Measurements from ENCODE around the gene UNCX.

- RRBS: no CpG with 5 or more reads among the region's 8 CpGs
Observed at GRCh38 chr7:842448-843079, 10.3 kb downstream of the SUN1 start.

- RRBS: 96% methylated on average over 6 of the region's 29 CpGs
Observed at GRCh38 chr7:847749-848194, 15.5 kb downstream of the SUN1 start.

DNA sequence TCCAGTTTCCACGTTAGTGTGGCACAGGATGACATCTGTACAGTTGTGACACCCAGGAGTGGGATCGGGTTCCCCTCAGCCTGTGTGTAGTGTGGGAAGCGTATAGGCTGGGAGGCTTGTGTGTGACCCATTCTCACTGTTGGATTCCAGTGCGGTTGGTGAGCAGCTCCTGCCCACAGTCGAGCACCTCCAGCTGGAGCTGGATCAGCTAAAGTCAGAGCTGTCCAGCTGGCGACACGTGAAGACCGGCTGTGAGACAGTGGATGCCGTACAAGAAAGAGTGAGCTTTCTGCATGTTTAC lies 18.7 kb upstream of the GET4 start:
- RRBS: no CpG with 5 or more reads among the region's 9 CpGs

GRCh38 chr7:881122-881930 lies 5.0 kb downstream of the GET4 start:
- RRBS: no CpG with 5 or more reads among the region's 18 CpGs

DNA sequence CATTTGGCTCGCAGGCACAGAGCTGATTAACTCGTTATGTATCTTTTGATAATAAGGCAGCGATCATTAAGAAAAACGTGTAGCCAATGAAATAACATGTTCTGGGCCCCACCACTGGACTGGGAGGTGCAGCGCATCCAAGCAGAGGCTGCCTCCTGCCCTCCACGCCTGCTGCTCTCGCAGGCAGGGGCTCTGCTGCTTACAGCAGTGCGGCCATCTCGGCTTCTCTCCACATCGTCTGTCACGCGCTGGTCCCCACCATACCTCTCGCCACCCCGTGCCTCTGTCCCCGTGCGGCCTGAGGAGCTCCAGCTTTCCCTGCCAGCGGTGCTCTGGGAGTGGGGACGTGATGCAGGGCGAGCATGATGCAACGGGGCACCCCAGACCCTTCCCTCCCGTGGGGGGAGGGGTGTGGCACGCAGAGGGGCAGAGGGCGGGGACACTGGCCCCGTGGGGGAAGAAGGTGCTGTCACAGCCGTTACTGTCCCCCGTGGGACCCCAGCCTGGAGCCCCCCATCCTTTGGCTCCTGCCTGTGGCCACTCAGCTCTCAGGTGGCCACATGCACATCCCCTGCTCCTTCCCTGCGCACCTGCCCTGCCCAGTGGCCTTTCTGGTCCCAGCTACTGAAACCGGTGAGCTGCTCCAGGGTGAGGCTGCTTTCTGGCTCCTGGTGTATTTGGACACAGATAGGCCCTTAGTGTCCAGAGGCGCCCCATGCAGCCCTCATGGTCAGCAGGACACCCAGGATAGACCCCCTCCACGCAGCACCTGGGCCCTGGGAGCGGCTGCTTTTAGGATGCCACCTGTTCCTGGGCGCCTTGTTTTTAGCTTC lies 9.0 kb downstream of the GET4 start:
- RRBS: no CpG with 5 or more reads among the region's 32 CpGs

DNA sequence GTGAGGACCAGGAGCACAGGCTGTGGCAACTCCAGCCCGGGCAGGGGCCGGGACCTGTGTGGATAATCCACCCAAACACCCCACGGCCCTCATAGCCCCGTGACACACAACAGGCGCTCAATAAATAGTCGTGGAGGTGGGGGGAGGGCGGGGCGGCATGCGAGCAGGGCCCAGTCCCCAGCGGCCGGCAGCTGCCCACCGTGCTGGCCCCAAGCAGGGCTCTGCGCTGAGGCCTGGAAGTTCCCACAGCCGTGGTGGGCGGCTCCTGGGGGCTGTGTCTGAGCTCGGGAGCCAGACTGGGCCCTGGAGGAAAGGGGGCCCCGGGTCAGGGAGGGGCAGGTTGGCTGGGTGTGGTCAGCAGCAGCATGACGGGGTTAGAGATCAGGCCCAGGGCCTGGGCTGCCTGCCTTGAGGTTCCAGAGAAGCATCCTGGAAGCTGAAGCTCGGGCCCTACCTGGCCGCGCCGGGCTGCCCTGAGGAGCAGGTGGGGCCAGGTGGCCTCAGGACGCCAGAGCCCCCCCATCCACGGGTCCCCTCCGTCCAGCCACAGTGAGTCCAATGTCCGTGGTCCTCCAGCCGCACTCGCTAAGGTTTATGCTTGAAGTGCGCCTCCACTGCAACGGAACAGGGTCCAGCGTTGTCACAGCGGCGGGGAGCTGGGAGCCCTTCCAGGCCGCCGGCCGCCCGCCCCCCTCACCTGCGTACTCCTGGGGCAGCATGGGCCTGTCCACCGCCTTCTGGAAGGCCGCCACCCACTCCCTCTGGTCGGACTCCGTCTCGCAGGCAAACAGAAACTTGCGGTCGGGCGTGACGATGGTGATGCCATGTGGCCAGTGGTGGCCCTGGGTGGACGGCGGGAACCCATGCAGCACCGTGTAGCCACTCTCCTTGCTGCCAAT lies 22.2 kb downstream of the GET4 start:
- RRBS: no CpG with 5 or more reads among the region's 50 CpGs

DNA sequence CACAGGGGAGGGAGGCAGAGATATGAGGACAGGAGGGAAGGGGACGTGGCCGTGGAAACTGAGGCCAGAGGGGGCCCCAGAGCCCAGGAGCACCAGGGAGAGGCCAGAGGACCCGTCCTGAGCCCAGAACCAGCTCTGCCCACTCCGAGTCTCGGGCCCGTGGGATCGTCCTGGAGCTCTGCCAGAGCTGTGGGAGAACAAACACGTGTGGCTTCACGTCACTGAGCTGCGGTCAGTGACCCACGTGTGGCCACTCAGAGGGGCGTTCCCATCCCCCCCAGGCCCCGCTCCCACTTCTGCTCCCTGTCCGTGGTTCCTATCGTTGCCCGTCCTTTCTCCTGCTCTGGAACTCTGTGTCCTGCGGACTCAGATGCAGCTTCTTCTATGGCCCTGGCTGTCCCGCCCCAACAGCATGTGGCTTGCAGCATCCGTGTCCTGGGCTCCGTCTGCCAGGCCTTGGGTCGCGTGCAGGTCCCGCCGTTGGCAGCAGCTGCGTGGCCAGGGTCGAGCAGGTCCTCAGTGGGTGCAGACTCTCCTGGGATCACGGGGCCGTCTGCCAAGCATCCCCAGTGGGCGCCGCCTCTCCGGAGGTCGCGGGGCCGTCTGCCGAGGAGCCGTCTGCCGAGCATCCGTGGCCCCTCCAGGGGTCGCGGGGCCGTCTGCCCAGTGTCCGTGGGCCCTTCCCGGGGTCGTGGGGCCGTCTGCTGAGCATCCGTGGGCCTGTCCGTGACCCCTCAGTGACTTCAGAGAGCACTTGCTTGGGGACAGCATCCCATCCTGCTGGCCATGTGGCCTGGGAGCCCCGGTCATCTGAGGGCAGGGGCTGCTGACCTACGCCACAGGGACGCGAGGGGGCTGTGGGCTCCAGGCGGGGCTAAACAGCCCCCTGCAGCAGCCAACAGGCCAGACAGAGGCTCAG lies 31.2 kb downstream of the GET4 start:
- RRBS: no CpG with 5 or more reads among the region's 52 CpGs

DNA sequence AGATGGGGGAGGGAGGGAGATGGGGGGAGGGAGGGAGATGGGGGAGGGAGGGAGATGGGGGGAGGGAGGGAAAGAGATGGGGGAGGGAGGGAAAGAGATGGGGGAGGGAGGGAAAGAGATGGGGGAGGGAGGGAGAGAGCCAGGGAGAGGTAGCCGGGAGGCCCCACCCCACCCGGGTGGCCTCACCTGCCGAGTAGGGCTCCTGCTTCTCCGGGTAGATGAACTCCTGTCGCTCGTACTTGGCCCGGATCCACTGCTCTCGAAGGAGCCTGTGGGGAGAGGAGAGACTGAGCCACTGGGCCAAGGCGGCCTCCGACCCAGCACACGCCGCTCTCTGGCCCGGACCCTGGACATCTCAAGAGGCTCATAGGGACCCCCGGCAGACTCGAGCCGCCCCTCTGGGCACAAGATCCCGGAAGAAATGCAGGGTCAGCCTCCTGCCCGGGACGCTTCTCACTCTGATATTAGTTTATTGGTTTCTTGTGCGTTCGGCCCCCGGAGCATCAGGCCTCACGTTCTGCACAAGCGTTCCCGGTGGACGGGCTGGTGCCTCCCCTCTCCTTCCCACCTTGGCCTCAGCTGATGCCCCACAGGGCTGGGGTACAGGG lies 34.6 kb downstream of the ADAP1 start:
- RRBS: 68% methylated on average over 8 of the region's 26 CpGs

- RRBS: no CpG with 5 or more reads among the region's 22 CpGs
Observed at GRCh38 chr7:946545-947148, 7.8 kb downstream of the ADAP1 start.

DNA sequence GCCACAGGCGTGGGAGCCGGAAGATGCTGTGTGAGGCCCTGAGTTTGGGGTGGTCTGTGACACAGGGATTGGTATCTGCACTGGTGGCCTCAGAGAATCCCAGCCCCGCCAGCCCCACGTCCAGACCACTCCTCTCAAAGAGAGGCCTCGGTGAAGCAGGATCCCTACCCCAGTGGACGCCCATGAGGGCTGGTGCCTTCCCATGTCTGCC lies 8.1 kb upstream of the ADAP1 start:
- RRBS: 84% methylated on average over 2 of the region's 6 CpGs

DNA sequence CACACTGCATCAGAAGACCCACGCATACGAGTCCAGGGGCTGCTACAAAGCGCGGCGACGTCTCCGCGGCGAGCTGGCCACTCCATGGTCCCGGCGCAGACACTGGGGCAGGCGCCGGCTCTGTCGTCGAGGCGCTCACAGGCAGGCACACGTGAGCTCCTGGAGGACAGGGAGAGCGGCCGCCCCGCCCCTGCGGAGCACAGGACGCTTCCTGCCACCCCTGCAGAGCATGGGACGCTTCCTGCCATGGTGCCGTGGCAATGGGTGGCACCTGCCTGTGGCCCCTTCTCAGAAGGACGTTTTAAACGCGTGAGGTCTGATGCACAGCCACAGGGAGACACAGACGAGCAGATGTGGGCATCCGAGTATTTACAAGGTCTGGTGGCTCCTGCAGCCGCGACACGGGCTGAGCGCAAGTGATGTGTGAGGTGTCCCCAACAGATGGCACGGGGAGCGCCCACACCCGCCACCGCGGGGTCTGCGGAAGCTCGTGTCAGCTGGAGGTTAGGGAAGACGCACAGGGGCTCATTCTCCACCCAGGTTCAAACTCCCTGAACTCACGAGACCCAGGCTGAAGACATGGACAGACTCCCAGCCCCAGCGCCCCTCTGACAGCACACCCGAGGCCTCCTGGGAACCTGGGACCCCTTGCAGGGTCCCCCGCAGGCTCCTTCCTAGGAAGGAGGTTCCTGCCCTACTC lies 21.4 kb upstream of the GPR146 start:
- RRBS: no CpG with 5 or more reads among the region's 45 CpGs

- RRBS: 12% methylated on average over 32 of the region's 73 CpGs
Observed at GRCh38 chr7:1027012-1028008, 17.0 kb upstream of the GPR146 start.

GRCh38 chr7:1046761-1047367 lies 2.5 kb downstream of the GPR146 start:
- RRBS: no CpG with 5 or more reads among the region's 11 CpGs

DNA sequence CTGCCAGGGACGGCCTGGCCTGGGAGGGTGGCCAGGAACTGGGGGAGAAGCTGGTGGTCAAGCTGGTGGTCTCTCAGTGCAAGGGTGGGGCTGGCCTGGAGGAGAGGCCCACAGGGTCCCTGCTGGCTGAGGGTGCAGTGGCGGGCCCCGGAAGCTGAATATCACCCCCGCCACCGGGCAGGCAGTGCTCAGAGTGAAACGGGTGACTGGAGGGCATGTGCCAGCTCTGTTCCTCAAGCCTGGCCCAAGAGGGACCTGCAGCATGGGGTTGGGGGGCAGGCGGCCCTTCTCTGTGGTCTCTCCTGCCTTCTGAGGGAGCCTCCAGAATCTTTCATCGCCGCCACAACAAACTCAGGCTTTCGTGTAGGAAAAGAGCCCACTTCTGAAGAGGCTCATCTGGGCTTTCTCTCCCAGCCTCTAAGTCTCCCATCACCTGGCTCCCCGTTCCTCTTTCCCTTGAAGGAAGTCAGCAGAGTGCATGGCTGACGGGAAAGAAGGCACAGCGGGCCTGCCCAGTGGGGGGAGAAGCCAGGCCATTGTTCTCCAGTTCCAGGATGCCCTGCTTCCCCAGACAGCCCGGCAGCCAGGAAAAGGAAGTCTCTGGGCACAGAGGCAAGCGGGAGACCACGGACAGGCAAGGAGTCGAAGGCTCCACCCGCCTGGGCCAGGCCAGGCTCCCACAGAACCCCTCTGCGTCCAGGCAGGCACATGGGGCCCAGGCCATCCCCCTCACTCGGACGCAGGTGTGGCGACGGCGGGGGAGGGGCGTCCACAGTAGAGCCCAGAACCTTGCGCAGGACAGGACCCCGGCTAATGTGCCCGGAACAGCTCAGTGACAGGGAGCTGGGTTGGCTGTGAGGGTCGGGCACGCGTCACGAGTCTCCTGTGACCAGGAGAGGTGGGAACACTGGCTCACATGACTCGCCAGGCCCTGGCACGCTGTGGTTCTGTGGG lies 8.5 kb downstream of the GPR146 start:
- RRBS: no CpG with 5 or more reads among the region's 34 CpGs

DNA sequence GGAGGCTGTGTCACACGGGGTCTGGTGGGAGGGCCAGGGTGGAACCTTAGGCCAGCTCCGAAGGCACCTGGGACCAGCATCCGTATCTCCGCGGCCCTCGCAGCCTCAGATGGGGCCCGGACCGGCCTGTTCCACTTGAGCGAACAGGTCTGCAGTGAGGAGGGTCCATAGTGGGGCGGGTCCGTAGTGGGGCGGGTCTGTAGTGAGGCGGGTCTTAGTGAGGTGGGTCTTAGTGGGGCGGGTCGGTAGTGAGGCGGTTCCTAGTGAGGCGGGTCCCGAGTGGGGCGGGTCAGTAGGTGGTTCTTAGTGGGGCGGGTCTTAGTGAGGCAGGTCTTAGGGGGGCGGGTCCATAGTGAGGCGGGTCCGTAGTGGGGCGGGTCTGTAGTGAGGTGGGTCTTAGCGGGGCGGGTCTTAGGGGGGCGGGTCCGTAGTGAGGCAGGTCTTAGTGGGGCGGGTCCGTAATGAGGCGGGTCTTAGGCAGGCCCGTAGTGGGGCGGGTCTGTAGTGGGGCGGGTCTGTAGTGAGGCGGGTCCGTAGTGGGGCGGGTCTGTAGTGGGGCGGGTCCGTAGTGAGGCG lies 15.1 kb downstream of the GPR146 start:
- RRBS: no CpG with 5 or more reads among the region's 40 CpGs

- RRBS: 72% methylated on average over 8 of the region's 23 CpGs
Observed at GRCh38 chr7:1076364-1077044, 11.4 kb upstream of the GPER1 start.

GRCh38 chr7:1124922-1125474 lies 13.0 kb downstream of the C7orf50 start:
- RRBS: 80% methylated on average over 2 of the region's 15 CpGs

DNA sequence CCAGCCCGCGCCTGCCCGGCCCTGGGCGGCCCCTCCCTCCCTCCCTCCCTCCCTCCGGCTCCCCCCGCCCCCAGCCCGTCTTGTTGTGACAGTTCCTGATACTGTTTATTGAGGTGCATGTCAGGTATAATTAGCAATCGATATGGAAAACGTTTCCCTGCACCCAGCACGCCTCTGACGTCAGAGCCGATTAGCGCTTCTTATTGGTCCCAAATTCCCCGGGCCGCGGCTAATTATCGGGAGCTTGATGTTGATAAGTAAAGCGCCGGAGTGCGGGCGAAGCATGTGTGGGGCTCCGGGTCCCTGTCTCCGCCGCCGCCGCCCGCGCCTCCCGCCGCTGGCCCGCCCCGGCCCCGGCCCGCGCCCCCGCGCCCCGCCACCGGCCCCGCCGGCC lies at the start of gene UNCX:
Gene UNCX (plus strand): TSS at position 260 of the 394 bp plus-strand sequence.
- RRBS: 3% methylated on average over 14 of the region's 41 CpGs

- RRBS: 2% methylated on average over 23 of the region's 39 CpGs
Observed at GRCh38 chr7:1237394-1237710, 4.7 kb downstream of the UNCX start.

- RRBS: no CpG with 5 or more reads among the region's 53 CpGs
Observed at GRCh38 chr7:1240096-1241126, 7.7 kb downstream of the UNCX start.

Data from skeletal muscle cell (primary cell).